Retinal pigment epithelial cell (primary cell): ENCODE measurements around a stretch of chr10.

GRCh38 chr10:80286079-80286733, 3.3 kb downstream of the MAT1A start:
- RRBS: no CpG with 5 or more reads among the region's 7 CpGs

- RRBS: no CpG with 5 or more reads among the region's 3 CpGs
Observed at GRCh38 chr10:80290827-80291291, 1.4 kb upstream of the MAT1A start.

- RRBS: no CpG with 5 or more reads among the region's 6 CpGs
Observed at GRCh38 chr10:80410097-80410730, 1.9 kb downstream of the PRXL2A start.

- RRBS: no CpG with 5 or more reads among the region's 6 CpGs
Observed at GRCh38 chr10:80429644-80430076, 21.3 kb downstream of the PRXL2A start.

- RRBS: no CpG with 5 or more reads among the region's 10 CpGs
Observed at GRCh38 chr10:80454738-80454865, 492 bp downstream of the TSPAN14 start.

- RRBS: no CpG with 5 or more reads among the region's 13 CpGs
Observed at GRCh38 chr10:80463899-80464503, 9.9 kb downstream of the TSPAN14 start.

DNA sequence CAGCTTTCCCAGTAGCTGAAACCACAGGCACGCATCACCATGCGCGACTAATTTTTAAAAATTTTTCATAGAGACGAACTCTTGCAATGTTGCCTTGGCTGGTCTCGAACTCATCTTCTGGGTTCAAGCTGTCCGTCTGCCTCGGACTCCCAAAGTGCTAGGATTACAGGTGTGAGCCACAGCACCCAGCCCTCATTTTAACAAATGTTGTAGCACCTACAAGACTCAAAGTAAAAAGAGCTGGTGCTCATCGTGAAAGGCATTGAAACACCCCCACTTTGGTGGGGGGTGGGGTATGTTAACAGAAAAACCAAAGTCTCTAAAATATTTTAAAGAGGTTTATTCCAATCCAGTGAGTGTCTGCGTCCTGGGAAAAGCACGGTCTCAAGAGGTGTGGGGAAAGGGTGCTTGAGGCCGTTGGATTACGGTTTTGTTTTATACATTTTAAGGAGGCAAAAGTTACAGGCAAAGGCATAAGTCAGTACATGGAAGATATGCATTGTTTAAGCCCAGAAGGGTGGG, 12.3 kb downstream of the TSPAN14 start:
- RRBS: no CpG with 5 or more reads among the region's 12 CpGs

DNA sequence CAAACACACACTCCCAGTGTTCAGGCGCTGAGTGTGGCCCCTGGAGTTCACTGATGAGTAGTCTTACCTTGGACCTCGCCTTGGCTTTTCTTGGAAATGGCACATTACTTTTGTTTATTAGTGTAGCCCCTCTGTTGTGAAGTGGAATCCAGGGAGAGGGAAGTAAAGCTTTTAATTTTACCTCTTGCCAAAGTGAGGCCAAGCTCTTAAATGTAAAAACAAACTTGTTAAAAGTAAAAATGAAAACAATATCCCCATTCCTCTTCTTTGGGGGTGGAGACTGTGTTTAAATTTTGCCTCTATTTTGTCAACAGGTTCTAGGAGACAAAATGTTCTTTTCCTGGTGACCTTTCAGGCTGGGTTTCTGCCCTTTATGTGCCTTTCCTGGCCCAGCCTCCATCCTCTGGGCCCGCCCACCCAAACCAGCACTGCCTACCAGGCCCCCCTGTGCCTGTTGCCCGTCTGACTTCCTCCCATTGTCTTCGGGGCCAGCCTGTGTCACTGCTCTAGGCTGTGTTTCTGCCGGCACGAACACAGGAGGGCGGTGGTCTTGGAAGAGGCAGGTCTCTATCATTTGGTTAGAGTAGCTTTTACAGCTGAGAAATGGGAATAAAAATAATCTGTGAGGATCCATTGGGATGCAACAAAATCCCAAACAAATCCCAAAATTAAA, 13.8 kb downstream of the TSPAN14 start:
- RRBS: no CpG with 5 or more reads among the region's 8 CpGs

- RRBS: no CpG with 5 or more reads among the region's 6 CpGs
Observed at GRCh38 chr10:80470586-80471464, 16.7 kb downstream of the TSPAN14 start.

GRCh38 chr10:80472251-80473022, 18.3 kb downstream of the TSPAN14 start:
- RRBS: no CpG with 5 or more reads among the region's 9 CpGs

GRCh38 chr10:80487553-80488652, 33.8 kb downstream of the TSPAN14 start:
- RRBS: no CpG with 5 or more reads among the region's 18 CpGs

DNA sequence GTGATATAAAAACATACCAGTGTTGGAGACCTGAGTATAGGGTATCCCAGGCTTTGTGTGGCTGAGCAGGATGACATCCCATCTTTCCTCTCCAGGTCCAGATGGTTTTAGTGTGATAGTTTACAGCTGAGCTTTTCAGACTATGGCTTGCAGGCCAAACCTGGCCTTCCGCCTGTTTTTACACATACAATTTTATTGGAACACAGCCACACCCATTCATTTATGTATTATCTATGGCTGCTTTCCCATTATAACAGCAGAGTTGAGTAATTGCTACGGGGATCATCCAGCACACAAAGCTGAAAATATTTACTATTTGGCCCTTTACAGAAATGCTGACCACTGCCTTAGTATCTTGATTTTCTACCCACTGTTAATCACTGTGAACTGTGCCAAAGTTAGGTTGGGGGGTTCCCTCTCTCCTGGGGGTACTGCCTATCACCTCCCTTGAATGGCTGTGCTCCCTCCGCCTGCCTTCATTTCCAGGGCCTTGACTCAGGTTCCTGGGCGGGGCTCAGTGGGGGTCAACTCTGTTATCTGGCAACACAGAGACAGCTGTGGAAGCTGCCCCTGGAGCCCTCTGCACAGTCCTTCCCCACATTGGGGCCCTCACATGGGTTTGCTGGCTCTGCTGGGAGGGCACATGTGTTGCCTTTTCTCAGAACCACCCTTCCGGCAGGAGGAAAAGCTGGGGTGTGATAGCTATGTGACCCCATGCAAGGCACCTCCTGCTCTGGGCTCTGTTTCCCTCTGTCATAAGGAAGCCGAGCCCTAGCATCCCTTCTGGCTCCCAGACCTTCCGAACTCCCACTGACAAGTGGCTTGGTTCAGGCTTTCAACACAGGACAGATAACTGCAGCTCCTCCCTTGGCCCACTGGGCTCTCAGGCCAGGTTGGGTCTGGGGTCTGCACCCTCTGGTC, 40.2 kb upstream of the SH2D4B start:
- RRBS: no CpG with 5 or more reads among the region's 7 CpGs

- RRBS: no CpG with 5 or more reads among the region's 6 CpGs
Observed at GRCh38 chr10:80504914-80505744, 32.6 kb upstream of the SH2D4B start.

- RRBS: no CpG with 5 or more reads among the region's 19 CpGs
Observed at GRCh38 chr10:80529308-80530097, 8.2 kb upstream of the SH2D4B start.

GRCh38 chr10:80543747-80544286, 6.1 kb downstream of the SH2D4B start:
- RRBS: no CpG with 5 or more reads among the region's 9 CpGs

- RRBS: no CpG with 5 or more reads among the region's 7 CpGs
Observed at GRCh38 chr10:84244513-84244946, 323 bp upstream of the RGR start.

GRCh38 chr10:84415886-84416142, 87.4 kb downstream of the CCSER2 start:
- RRBS: no CpG with 5 or more reads among the region's 4 CpGs

GRCh38 chr10:84836876-84837343, 508.5 kb downstream of the CCSER2 start:
- RRBS: no CpG with 5 or more reads among the region's 1 CpG

DNA sequence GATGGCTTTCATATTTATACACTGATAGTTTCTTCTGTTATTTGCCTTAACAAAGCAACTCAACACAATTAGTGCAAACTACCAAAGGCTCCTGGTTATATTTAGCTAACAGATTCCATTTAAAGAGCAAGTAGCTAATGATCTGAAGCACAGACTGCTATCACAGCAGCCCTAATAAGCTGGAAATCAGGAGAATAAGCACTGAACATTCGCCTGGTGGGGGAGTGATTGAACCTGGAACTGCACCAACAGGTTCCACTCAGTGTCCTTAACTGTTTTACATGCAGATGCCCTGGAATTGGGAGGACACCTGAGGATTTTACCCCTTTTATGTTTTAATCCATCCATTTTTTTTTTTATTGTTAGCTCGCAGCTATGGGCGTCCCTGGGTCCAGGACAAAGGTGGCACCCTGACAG, 509.1 kb downstream of the CCSER2 start:
- RRBS: no CpG with 5 or more reads among the region's 3 CpGs

DNA sequence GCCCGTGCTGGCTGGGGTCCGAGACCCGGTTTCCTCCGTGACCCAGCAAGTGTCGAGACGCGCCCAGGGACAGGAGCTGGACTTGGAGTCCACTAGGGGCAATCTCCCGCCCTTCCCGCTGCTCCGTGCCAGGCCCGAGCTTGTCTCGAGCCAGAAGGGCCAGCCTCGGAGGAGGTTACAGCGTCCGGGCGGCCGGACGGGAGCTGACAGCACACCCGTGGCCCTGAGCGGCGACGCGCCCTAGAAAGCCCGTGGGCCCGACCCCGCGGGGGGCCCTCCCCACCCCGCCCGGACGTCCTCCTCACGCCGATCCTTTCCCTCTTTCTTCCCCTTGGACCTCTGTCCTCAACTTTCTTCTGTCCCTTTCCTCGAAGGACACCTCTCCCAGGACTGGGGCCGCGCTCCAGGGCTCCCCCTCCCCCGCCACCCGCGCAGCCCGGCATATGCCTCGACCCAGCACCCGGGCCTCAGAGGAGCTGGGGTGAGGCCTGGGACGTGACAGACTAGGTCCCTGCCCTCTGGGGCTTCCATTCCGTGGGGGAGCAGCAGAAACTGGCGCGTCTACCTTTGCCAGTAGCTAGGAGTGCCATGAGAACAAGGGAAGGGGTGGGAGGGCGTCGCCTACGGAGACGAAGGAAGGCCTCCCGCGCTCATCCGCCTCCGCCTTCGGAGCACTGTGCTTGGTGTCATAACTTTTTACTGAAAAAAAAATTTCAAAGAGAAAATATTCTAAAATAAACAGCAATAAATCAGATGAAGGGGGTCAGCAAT, 34.8 kb upstream of the GRID1 start:
- RRBS: under 1% methylated on average over 11 of the region's 54 CpGs